ENCODE data around the gene TENT5C.

DNA sequence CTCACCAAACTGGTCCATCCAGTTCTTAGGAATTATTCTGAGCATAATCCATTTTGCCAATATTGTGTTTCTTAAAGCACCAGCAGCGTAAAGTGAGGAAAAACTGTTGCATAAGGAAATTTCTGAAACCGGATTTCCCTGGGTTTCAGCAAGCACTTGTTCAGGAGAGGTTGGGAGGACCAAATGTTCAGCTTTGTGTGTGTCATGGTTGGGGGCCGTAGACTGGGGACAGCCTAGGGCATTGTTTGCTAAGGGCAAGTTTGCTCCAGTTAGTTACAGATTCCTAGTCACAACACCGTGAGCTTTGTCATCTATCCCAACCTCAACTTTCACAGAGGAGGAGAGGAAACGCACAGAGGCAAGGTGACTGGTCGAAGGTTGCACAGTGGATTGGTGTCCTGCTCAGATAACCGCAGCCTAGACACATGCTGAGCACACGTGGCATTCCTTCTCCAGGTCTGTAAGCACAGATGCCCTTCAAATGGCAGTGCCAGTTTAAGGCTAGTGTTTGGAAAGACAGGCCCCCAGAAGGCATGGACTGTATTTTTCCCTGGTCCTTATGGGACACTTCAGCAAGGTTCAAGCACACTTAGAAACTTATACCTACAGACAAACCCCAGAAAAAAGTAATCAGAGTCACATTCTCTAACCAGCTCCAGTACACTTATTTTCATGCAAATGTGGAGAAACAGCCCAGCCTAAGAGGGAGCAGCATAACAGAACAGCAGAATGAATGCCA, 60.7 kb upstream of the ATP1A1 start:
- RRBS: no CpG with 5 or more reads among the region's 8 CpGs

DNA sequence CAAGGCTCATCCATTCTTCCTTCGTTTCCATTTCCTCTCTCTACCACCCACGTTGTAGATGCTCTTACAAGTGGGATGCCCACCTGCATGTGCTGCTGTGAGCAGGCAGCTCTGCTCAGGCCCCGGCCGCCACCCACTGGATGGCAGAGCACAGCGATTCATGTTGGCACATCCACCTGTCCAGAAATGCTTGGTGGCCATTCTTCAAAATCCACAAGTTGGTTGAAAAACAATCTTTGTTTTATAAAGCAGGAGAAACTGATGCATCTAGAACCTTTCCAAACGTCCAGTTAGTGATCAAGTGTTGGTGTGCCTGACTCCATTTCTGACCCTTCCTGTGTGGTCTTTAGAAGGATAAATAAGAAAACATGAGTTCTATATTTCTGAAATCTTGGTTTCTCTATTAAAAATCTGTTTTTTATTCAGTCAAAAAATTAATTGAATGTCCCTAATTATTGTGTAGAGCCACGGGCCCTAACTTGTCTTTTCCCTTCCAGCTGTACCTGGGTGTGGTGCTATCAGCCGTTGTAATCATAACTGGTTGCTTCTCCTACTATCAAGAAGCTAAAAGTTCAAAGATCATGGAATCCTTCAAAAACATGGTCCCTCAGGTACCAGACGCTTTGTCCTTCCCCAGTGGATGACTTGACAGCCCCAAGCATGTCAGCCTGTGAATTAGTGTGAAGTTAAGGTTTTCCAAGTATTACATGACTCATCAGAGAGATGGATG, 14.8 kb downstream of the ATP1A1 start:
- RRBS: no CpG with 5 or more reads among the region's 9 CpGs

DNA sequence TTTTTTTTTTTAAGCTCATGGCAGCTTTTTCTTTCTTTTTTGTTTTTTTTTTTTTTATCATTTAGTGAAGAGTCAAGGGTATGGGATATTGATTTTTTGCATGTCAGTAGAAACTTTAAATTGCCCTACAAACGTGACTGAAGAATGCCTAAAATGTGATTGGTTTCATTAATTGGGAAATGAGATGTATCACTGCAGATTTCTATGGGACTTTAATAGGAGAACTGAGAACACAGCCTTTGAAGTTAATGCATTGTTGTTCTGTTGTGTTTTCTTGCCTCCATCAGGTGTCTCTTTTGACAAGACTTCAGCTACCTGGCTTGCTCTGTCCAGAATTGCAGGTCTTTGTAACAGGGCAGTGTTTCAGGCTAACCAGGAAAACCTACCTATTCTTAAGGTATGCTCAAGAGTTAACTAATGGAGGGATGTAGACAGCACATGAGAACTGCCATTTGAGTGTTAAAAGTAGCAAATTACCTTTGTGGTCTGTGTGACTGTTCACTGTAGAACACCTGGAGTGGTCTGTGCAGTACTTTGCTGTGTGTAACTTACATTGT, 17.5 kb downstream of the ATP1A1 start:
- RRBS: no CpG with 5 or more reads among the region's 1 CpG

DNA sequence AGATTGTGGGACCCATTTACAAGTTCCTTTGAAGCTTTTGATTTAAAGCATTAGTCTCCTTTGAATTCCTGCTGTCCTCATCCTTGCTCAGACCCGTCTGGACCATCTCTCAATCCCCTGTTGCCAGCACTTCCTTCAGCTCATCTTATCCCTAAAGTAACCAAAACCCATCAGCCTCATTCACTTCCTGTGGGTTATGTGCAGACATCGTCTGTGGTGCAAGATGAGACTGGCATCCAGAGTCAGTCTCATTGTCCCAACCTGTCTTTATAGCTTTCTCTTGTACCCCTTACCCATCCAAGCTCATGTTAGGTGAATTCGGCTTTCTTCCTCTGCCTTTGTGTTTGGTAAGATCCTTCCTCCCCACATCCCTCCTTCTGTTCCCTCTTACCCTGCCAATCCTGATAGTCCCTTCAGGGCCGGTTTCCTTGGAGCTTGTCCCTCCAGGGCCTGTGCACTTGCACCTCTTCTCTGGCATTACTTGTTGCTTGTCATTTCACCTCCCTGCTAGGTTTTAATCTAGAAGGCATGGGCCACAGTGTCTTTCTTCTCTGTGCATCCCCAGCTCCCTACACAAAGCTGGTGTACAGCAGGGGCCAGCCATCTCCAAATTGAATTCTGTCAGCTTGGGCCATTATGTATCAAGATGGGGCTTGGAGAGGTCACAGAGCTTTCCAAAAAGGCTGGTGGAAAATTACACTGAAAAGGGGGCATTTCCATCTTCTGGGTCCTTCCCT, 29.5 kb downstream of the ATP1A1 start:
- RRBS: no CpG with 5 or more reads among the region's 4 CpGs

GRCh38 chr1:116409704-116410343, 36.8 kb downstream of the ATP1A1 start:
- RRBS: no CpG with 5 or more reads among the region's 9 CpGs

- RRBS: 2% methylated on average over 12 of the region's 62 CpGs
Observed at GRCh38 chr1:116418019-116419122, 45.3 kb downstream of the ATP1A1 start.

GRCh38 chr1:116465563-116466733, 92.9 kb downstream of the ATP1A1 start:
- RRBS: no CpG with 5 or more reads among the region's 14 CpGs

DNA sequence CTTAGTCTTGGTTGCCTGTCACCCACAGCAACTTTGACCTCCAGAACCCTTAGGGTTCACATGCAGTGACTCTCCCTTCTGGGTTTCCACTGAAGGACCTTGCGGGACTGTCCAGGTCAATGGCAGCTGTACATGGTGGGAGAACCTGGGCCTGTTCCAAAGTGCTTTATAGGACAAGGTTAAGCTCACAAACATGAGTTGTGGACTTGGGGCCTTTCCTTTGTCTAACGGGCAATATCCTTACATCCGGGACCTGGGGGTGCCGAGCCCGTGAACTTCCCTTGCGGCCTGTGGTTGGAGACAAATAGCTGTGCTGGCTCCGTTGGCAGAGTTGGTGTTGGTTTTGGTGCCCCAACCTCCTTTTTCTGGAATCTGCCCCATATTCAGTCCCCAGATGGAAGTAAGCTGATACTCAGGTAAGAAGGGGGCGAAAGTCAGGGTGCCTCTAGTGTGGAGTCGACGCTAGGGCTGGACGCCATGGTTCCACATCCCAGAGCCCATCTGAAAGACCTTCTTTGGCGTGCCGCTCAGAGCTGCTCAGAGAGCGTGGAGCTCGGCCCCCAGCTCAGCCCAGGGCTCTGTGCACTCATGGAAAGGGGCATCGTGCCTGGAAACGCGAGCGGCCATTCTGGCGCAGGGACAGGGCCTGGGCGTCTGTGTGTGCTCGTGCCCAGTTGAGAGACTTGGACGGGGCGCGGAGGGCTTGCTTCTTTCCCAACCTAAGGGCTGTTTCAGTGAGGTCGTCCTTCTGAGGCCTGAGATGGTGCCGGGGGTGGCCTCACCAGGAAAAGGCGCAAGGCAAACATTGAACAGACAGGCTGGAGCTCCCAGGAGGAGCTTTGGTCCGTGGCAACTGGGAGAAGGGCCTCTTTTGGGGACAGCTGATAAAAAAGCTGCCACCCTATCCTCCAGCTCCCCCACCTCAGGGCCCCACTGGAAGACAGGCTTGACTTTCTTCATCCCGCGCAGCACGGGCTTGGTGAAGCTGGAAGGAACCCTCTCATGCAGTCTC, 77.4 kb downstream of the CD58 start:
- RRBS: no CpG with 5 or more reads among the region's 32 CpGs

GRCh38 chr1:116509164-116509801, 61.5 kb downstream of the CD58 start:
- RRBS: no CpG with 5 or more reads among the region's 2 CpGs

GRCh38 chr1:116571352-116571779, 540 bp upstream of the CD58 start:
- RRBS: 20% methylated on average over 2 of the region's 18 CpGs

GRCh38 chr1:116711431-116711655, 42.9 kb upstream of the CD2 start:
- RRBS: no CpG with 5 or more reads among the region's 1 CpG

- RRBS: no CpG with 5 or more reads among the region's 9 CpGs
Observed at GRCh38 chr1:116769445-116770280, 15.4 kb downstream of the CD2 start.

- RRBS: no CpG with 5 or more reads among the region's 7 CpGs
Observed at GRCh38 chr1:116800651-116801226, 46.5 kb downstream of the CD2 start.

- RRBS: no CpG with 5 or more reads among the region's 1 CpG
Observed at GRCh38 chr1:117001376-117001562, 291 bp upstream of the CD101 start.

DNA sequence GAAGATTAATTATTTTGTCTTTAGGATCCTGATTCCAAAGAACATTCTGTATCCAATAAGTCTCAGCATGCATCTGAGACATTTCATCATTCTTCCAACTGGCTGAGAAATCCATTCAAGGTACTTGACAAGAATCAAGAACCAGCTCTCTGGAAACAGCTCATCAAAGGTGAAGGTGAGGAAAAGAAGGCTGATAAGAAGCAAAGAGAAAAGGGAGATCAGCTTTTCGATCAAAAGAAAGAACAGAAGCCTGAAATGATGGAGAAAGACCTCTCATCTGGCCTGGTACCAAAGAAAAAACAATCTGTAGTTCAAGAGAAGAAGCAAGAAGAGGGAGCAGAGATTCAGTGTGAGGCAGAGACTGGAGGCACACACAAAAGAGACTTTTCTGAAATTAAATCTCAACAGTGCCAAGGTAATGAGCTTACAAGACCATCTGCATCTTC, 14.7 kb downstream of the TTF2 start:
- RRBS: no CpG with 5 or more reads among the region's 1 CpG

- RRBS: no CpG with 5 or more reads among the region's 3 CpGs
Observed at GRCh38 chr1:117128604-117129150, 7.1 kb upstream of the TRIM45 start.

DNA sequence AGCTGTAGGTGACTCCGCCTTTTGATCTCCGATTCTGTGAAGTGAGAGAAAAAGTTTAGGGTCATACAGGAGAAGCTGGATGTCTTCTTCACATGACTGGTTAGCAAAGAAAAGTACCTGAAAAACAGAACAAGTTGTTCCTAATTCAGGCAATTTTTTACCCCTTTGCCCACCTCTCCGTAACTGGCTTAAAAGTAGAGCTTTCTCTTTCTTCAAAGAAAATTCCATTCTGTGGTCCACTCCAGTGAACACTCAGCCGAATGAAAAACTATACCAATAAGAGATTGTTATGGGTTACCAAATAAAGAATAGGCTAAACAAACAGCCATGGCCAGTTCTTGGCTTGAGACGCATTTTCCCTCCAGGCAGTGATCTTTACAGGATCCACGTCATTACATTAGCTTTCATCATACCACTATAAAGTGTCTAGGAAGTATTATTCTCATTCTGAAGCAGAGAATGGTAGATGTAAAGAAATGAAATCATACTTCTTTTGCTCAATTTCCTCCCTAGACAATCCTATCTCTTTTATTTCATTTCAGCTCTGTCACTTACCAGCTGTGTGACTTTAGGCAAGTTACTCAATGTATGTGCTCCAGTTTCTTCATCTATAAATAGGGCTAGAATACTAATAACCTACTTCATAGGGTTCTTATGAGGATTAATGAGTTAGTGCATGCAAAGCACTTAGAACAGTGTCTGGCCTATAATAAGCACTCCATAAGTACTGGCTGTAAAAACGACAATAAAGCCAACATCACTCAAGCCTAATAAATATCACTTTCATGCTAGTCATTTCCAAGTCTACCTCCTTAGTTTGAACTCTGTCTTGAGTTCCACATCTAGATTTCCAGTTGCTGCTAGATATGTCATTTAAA, 26.4 kb upstream of the TRIM45 start:
- RRBS: no CpG with 5 or more reads among the region's 7 CpGs

DNA sequence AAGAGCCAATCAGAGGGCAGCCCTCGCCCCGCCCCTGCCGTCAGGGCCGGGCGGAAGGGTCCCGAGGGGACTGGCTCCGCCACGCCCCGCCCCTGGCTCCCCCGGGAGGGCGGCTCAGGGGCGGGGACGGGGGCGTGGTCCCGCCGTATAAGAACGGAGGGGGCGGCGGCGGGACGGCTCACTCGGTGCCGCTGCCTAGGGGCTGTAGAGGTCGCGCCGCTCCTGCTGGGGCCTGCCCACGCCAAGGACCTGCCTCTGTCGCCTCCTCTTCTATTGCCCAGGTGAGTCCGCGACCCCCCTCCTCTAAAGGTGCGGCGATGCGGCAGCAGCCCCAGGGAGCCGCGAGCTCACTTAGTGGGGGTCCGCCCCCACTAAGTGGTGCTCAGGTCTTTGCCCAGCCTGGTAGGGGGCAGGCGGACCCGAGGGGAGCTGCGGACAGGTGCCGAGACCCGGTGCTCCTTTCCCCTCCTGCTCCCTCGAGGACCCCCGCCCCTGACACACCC, at the start of gene TENT5C:
Gene TENT5C (plus strand): TSS at position 176 of the 503 bp plus-strand sequence.
- RRBS: 2% methylated on average over 7 of the region's 43 CpGs

GRCh38 chr1:117651400-117652050, 45.7 kb downstream of the TENT5C start:
- RRBS: no CpG with 5 or more reads among the region's 4 CpGs

GRCh38 chr1:117660811-117661571, 55.1 kb downstream of the TENT5C start:
- RRBS: no CpG with 5 or more reads among the region's 8 CpGs

Data from mononuclear cell (primary cell).